Measurements from ENCODE around the genes MEMO1, DPY30 and SPAST.

GRCh38 chr2:31876071-31877021 lies 134.5 kb downstream of the MEMO1 start:
- RRBS, result no CpG with 5 or more reads among the region's 3 CpGs

DNA sequence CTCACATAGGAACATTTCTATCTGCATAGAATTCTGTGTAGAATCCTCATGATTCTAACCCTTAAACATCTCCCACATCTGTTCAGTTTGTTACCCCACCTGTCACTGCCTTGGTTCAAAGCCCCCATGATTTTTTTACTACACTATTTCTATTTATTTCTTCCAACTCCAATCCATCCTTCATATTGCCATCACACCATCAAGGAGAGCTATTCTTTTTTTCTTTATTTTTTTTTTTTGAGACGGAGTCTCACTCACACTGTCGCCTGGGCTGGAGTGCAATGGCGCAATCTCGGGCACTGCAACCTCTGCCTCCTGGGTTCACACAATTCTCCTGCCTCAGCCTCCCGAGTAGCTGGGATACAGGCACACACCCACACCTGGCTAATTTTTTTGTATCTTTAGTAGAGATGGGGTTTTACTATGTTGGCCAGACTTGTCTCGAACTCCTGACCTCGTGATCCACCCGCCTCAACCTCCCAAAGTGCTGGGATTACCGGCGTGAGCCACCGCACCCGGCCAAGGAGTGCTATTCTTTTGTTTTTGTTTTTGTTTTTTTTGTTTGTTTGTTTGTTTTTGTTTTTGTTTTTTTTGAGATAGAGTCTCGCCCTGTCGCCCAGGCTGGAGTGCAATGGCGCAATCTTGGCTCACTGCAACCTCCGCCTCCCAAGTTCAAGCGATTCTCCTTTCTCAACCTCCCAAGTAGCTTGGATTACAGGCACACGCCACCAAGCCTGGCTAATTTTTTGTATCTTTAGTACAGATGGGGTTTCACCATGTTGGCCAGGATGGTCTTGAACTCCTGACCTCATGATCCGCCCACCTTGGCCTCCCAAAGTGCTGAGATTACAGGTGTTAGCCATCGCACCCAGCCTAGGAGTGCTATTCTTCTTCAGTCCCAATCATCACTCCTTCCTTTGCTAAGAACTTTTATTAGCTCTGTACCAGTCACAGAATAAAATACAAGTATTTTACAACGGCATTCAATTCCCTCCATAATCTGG lies 104.8 kb downstream of the MEMO1 start:
- RRBS, result no CpG with 5 or more reads among the region's 21 CpGs

DNA sequence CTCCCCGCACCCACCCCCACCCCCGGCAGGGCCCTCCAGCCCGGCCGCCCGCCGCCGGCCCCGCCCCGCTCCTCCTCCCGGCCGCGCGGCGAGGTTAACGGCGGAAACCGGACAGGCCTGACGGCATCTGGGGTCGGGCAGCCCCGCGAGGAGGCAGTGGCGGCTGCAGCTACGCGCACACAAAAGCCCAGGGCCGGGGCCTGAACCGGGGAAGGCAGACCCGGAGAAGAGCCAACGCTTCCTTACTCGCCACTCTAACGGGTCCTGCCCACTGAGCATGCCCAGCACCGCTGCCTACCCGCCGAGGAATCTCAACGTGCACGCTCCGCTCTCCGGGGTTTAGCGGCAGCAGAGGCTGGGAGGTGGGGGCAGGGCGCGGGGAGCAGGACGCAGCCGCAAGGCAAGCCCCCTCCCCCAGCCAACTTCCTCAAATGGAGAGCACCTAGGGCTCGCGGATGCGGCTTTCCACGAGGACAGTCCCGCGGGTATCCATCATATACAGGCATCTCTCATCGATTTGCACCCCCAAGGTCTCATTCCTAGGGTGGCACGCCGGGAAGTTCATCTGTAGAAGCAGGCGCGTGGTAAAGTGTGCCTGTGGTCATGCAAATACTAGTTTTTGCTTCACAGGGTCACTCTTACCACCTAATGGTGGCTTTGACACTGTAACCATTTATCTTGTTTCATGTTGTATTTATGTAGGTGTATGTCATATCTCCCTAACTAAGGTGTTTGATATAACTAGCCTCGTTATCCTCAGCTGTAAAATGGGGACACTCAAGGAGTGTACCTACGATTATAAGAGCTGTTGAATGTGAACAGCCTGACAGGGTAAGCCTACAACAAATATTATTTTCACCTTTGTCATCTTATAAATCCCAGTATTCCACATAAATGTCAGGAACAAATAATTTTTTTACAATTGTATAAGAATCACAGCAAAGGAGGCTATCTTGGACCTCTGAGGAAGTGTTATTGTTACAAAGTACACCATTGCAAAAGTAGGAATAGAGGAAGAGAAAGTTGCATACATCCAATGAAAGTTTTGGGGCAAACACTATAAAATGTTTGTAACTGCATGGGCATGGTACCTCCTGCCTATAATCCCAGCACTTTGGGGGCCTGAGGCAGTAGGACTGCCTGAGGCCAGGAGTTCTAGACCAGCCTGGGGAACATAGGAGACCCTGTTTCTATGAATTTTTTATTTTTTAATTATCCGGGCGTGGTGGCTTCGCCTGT lies at the start of gene MEMO1:
MEMO1 (minus strand) TSS at position 313 of the 1,239 bp plus-strand sequence.
- RRBS, result 1% methylated on average over 16 of the region's 58 CpGs

DNA sequence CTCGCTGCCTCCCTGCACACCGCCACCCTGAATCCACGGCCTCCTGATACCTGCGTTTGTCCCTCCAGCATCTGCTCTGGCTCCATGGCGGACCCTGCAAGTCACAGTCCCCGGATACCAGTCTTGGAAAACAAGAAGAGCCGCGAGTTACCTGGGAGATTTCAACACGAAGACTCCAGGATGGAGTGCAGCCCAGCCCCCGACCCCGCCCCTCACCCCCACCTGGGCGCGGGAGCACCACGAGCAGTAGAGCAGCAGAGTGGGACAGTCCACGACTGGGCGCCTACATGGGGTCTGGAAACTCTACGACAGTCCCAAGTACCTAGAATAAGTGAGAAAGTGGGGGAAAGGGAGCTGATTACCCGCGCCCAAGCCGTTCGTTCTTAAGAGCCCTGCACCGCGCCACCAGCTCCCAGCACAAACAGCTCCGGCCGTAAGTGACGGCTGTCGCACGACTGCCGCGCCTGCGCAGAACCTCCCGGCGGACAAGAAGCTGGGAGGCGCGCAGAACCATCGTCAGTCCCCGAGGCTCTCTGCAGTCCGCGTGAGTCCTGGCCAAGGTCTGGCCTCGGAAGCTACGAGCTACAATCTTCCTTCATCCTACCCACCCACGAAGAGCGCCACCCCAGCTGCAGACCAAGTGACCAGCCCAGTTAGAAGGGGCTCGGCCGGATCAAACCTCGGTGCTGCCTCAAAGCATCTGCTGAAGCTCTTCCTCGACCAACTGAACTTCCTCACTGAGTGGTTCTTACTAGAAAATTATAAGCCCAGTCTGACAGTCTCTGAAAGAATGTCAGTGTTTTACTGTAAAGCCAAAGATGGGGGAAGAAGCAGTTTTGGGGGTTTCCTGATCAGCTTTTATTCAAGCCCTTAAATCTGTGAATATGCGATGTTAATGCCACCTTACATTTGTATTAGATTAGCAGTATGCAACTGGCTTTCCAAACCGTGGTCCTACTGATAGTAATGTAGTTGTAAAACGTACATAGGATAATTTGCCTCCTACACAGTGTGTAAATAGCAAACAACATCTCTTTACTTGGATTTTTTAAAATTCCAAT lies at the start of gene DPY30:
DPY30 (minus strand) TSS at position 435 of the 1,061 bp plus-strand sequence.
- RRBS, result 2% methylated on average over 9 of the region's 50 CpGs

DNA sequence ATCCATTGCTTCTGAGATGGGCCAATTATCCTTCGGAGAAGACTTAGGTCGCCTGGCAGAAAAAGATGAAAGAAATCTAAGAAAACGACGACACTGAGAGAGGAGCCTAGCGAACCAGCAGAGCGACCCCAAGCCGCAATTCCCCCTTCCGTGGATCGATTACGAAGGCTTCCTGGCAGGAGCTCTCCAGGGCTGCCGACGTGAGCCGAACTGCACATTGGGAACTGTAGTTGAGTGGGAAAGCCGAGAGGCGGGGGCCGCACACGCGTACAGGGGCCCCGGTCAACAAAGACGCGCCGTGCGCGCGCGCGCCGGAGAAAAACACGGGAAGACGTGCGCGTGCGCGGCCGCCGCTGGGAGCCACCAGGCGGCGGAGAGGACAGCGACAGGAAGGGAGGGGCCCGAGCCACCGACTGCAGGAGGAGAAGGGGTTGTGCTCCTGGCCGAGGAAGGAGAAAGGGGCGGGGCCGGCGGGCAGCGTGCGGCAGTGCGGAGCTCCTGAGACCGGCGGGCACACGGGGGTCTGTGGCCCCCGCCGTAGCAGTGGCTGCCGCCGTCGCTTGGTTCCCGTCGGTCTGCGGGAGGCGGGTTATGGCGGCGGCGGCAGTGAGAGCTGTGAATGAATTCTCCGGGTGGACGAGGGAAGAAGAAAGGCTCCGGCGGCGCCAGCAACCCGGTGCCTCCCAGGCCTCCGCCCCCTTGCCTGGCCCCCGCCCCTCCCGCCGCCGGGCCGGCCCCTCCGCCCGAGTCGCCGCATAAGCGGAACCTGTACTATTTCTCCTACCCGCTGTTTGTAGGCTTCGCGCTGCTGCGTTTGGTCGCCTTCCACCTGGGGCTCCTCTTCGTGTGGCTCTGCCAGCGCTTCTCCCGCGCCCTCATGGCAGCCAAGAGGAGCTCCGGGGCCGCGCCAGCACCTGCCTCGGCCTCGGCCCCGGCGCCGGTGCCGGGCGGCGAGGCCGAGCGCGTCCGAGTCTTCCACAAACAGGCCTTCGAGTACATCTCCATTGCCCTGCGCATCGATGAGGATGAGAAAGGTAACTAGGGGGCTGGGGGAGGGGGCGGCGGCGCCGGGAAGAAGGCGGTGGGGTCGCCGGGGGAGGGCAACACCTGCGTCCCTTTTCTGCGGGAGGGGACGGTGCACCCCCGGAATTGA lies at the start of gene SPAST:
SPAST (plus strand) TSS at position 344 of the 1,153 bp plus-strand sequence.
- RRBS, result 2% methylated on average over 22 of the region's 118 CpGs

- RRBS, result no CpG with 5 or more reads among the region's 3 CpGs
Measured at GRCh38 chr2:32397333-32397549, 40.4 kb downstream of the BIRC6 start.

GRCh38 chr2:32756119-32756376 lies 128.2 kb downstream of the TTC27 start:
- RRBS, result no CpG with 5 or more reads among the region's 6 CpGs

GRCh38 chr2:32926736-32927366 lies 19.9 kb upstream of the LTBP1 start:
- RRBS, result no CpG with 5 or more reads among the region's 4 CpGs

GRCh38 chr2:32947335-32948549 lies 989 bp downstream of the LTBP1 start:
- RRBS, result 2% methylated on average over 29 of the region's 98 CpGs

- RRBS, result no CpG with 5 or more reads among the region's 1 CpG
Measured at GRCh38 chr2:33219962-33220354, 256.5 kb upstream of the RASGRP3 start.

GRCh38 chr2:33477283-33478095 lies 1.0 kb downstream of the RASGRP3 start:
- RRBS, result no CpG with 5 or more reads among the region's 17 CpGs

DNA sequence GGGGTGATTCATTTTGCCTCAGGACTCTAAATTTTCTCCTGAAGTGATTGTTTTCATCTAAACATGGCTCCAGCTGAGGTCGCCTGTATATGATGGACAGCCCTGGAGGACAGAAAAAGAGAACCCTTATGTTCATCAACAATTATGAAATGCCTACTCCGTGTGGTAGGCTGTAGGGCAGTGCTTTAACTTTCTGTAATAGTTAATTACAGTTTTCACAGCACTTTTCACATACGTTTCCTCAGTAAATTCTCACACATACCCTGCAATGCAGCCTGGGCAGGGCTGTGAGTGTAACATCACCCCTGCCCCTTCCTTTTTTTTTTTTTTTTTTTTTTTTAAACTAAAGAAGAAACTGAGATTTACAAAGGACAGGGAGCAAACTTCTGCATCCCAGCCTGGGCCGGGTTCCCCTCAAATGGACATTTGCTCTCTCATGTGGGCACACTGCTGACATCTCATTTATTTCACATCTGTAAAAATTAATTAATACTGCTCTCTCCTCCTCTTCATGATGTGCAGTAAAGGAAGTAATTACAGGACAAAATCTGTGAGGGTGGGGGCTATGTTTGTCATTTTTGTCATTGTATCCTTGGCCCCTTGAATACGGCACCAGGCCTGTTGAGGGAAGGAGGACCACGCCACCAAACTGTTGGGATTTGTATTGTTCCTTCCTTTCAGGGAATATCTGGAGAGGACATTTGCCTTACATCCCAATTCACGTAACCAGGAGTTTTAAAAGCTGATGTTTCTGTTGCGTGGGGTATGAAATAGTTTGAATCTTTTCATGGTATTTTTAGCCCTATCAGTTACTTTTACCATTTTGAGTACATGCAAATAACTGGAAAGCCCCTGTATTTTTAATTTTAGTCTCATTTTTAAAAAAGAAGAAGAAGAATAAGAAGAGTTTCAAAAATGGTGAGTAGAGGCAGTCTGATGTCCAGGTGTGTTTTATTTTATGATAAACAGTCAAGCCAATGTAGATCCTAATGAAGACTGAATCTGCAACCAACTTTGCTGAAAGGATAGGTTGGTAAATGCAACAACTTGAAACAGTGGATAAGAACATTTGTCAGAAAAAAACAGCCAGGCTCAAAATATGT lies 54.1 kb downstream of the RASGRP3 start:
- RRBS, result no CpG with 5 or more reads among the region's 8 CpGs

DNA sequence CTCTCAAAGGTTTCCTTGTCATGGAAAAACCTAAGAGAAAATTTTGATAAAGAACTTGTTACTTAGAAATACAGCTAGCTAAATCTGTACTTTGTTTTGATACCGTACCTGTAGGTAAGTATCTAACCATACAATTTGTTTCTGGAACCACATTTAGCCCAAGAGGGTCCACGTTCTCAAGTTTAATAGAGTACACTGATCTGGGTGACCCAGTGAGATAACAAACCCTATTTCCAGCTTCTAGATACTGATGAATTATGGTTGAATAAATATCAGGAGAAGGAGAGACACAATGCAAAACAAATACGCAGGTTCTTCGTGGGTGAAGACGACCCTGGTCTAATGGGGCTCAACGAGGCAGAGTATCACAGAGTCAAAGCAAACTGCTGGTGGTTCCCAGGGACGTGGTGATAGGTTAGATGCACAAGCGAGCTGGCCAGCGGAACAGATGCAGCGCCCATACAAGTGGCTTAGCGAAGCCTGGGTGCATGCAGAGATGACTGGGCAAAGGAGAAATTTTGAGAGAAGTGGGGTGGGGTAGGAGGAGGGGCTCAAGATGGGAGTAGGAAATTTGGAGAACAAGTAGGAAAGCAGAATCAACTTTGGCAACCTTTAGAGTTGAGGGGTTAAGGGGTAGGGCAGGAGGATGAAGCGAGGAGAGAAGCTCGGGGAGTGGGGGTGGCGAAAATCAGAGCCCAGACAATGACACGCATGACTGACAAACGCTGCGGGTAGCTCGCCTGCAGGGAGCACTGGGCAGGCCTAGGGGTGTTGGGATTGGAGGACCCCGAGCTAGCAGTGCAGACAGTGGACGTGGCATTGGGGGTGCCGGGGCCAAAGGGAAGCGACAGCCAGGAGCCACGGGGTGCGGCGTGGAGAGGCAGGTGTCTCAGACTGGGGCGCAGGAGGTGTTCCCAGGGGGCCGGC lies 633 bp downstream of the FAM98A start:
- RRBS, result 4% methylated on average over 5 of the region's 27 CpGs

- RRBS, result no CpG with 5 or more reads among the region's 3 CpGs
Measured at GRCh38 chr2:36399627-36400049, 44.1 kb downstream of the CRIM1 start.

- RRBS, result no CpG with 5 or more reads among the region's 4 CpGs
Measured at GRCh38 chr2:36432421-36432932, 76.9 kb downstream of the CRIM1 start.

DNA sequence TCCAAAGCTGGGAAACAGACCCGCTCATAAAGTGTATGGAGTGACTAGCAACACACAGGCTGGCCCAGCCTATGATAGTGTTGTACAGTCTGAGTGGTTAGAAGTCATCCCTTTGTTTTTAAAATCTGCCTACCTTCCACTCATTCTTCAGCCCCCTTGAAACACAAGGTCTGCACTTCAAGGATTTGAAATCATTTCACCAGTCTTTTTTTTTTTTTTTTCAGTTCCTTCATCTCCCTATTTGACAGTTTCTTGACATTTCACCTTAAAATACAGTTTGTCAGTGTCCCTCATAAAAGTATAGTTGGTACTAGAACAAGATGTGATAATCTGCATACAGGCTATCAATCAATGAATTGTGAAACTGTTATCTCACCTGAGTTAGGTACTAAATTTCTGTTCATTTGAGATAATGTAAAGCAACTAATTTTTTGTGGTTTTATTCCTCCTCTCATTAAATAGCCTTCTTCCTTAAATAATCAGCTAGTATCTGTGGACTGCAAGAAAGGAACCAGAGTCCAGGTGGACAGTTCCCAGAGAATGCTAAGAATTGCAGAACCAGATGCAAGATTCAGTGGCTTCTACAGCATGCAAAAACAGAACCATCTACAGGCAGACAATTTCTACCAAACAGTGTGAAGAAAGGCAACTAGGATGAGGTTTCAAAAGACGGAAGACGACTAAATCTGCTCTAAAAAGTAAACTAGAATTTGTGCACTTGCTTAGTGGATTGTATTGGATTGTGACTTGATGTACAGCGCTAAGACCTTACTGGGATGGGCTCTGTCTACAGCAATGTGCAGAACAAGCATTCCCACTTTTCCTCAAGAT lies 49.7 kb downstream of the FEZ2 start:
- RRBS, result no CpG with 5 or more reads among the region's 4 CpGs

GRCh38 chr2:36549739-36550729 lies 47.9 kb downstream of the FEZ2 start:
- RRBS, result no CpG with 5 or more reads among the region's 6 CpGs

DNA sequence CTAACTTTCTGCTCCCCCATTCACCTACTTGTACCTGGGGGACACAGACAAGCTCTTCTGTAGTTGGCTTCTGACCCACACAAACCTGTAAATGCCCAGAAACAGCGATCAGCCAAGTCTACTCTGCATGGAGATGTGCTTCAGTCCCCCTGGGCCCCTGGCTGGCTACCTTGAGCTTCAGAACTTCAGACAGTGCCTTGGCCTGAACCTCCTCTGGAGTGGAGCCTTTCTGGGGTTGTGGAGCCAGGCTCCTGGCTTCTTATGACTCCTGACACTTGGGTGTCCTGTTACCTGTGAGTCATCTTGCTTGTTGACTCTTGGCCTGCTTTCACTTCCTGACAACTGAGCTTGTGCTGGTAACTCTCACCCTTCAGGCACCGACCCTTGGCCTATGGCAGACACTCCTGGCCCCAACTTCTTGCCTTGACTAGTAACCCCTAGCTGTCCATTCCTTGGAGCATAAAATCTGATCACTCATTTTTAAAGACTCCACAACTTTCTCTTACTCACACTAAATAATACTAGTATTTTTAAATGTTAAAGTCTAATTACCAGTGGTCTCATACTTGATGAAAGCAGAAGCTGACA lies 46.5 kb upstream of the VIT start:
- RRBS, result no CpG with 5 or more reads among the region's 2 CpGs

DNA sequence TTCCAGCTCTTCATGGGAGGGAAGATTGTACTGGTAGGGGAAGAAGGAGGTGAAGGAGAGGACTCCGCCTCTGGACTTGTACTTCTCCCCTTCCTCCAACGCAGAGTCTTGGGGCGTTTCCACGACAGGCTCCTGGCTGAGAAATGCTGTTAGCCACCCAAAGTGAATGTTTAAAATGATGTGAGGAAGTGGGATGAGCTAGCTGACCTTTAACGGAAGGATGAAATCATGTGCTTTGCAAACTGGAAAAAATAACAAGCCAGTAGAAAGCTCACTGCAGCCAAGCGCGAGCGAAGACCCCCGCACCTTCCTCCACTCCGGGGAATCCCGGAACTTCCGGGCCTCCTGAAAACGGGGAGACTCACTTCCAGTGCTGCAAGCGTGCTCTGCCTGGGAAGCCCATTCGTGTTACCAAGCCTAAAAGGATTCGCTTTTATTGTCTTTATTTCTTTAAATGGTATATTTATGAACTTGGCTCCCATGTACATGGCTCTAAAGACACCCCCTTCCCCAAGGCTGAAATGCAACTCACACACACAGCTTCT lies 85.8 kb downstream of the VIT start:
- RRBS, result no CpG with 5 or more reads among the region's 16 CpGs

Data from GM19240 (cell line).